HT1080 (cell line): ENCODE measurements around a stretch of chr19.

DNA sequence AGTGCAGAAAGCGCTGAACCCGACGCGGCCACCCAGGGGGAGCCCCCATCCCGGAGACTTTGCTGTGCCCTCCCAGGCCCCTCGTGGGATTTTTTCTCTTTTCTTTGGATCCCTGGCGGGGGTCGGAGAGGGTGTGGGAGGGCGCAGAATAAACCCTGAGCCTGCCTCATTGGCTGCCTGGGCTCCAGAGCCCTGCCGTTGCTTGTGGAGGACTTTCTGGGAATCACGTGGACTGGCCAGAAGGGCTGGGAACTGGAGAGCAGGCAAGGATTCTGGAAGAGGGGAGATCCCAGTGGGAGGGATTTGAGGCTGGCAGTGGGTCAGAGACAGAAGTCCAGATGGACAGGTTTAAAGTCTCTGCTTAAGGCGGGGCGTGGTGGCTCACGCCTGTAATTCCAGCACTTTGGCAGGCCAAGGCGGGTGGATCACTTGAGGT is 25.0 kb downstream of the GADD45B start:
RAMPAGE:
- cytosol, long total RNA: no peak
- long total RNA: no peak
- nucleus, long total RNA: no peak

DNA sequence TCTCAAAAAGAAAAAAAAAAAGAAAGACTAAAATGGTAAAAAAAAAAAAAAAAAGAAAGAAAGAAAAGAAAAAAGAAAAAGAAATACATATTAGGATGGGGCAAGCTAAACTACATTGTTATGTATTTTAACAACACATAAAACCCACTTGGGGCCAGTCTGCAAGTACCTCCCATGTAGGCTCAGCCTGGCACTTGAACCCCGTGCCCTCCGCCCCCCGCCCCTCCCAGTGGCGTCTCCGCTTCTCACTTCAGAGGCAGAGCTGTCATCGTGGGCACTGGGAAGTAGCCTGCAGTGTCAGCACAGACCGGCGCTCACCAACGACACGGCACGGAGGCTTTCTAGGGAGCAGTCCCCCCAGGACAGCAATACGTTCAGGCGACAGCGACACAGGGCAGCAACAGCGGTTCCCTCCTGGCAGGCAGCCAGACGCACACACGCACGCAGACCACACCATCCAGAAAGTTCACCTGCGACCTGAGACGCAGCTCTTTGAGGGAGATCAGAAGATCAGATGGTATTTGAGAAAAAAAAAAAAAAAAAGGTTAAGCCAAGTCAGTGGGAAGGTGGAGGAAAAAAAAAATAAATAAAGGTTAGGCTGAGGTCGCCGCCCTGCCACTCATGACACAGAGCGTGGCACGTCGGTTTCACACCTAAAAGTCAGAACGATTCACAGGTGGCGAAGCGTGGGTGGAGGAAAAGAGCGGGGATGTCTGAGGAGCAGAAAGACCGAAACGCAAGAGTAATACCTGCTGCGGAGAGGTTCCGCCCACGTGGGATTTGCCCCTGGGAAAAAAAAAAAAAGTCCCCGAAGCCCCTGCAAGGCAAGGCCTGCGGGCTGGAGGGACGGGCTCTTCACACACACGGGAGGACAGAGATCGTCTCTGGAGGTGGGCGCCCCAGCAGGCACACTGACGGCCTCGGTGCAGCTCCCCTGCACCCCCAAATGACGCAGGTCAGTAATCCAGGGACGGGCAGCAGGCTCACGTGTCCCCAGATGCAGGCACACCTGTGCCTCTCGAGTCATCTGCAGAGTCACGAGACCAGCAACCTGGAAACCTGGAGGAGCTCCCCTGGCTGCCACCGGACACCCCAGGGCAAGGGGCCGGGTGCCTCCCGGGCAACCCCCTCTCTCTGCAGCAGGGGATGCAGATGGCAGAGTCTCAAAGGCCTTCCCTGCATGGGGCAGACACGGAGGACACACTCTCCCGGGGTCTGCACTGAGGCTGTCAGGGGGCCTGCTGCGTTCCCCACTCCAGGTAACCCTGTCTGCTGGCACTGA is 94.5 kb downstream of the GNG7 start:
RAMPAGE:
- cytosol, long total RNA: no peak
- long total RNA: no peak
- nucleus, long total RNA: no peak

GRCh38 chr19:2634128-2635391 is 67.9 kb downstream of the GNG7 start:
RAMPAGE:
- cytosol, long total RNA: no peak
- long total RNA: no peak
- nucleus, long total RNA: no peak

DNA sequence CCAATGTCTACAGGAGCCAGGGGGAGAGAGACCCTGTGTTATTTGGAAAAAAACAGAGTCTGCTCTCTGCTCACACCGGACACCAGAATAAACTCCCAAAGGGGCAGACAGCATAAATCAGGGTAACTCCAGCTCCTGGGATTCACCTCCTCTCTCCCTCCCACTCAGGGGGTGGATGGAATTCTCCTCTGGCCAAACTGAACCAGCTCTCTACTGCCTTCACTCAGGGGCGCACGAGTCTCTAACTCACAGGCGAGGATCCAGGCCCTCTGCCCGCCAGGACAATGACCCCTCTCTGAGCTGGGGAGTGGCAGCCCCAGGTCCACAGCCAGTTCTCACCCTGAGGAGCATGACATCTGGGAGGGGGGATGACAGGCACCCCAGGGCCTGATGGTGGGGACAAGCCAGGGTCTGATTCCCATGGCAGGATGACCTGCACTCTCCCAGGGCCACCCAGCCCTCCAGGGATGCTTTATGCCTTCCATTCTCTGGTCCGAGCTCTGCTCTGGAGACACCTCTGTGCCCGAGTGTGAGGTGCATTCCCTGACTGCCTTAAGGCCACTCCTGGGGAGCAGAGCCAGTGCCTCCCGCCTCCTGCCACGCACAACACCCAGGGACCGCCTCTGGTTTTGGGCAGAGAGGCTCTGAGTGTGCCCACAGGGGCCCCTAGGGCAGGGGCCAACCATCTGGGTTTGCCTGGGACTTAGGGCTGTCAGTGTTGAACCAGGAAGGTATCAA is 66.3 kb downstream of the GNG7 start:
RAMPAGE:
- cytosol, long total RNA: no peak
- long total RNA: no peak
- nucleus, long total RNA: no peak

DNA sequence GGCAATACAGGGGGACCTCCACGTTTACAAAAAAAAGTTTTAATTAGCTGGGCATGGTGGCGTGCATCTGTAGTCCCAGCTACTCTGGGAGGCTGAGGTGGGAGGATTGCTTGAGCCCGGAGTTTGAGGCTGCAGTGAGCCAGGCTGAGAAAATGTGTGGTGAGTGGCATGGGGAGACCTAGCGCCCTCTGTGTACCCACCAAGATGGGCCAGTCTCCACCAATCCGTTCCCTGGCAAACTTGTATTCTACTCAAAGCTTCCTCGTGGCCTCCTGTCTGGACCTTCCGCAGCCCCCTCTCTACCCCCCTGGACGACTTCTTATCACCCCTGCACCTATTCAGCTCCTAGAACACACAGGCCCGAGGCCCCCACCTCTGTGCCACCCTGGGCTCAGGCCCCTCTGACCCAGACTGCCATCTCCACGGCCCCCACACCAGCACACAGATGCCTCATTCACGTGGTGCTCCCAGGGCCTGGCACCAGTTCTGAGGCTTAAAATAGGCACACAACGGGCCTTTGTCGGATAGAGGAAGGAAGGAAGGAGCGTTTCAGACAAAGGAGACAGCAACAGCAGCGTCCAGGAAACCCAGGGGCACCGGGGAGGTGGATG is 7.4 kb downstream of the GNG7 start:
RAMPAGE:
- cytosol, long total RNA: no peak
- long total RNA: no peak
- nucleus, long total RNA: no peak

DNA sequence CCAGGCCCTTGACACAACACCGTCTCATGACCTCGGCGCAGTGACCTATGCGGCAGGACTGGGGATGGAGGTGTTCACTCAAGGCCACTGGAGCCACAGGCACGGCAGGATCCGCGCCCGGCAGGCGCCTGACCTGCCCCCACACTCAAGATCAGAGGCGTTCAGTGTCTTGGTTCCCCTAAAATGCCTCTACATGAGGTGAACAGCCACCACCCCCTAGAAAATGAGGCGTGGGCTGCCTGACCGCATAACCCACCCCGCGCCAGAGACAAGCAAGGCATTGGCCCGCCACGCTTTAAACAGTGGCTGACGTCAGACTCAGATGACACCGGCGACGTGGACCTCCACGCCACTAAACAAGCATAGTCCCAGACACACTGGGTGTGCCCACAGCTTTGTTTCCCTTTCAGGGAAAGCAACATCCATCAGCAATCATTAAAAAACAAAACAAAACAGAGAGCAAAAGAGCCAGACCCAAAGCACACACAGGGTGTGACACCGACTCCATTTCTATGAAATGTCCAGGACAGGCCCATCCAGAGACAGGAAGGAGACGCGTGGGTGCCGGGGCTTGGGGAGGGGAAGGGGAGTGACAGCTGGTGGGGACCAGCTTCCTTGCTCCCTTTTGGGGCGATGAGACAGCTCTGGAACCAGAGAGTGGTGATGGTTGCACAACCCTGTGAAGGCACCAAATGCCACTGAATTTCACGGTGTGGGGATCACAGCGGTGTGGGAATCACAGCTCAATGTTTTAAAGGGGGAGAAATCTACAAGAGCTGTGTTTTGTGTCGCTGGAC is 7.8 kb downstream of the SGTA start:
RAMPAGE:
- cytosol, long total RNA: no peak
- long total RNA: no peak
- nucleus, long total RNA: no peak

GRCh38 chr19:2796737-2797146 is 11.4 kb downstream of the THOP1 start:
RAMPAGE:
- cytosol, long total RNA: no peak
- long total RNA: no peak
- nucleus, long total RNA: no peak

GRCh38 chr19:2888726-2889336 is 11.9 kb upstream of the ZNF57 start:
RAMPAGE:
- cytosol, long total RNA: no peak
- long total RNA: no peak
- nucleus, long total RNA: no peak

RAMPAGE:
- cytosol, long total RNA: no peak
- long total RNA: no peak
- nucleus, long total RNA: no peak
These were observed 22.8 kb downstream of the TLE2 start for GRCh38 chr19:3006165-3006748.

RAMPAGE:
- cytosol, long total RNA: no peak
- long total RNA: no peak
- nucleus, long total RNA: no peak
These were observed 11.4 kb downstream of the TLE5 start for GRCh38 chr19:3050999-3051281.

RAMPAGE:
- cytosol, long total RNA: no peak
- long total RNA: no peak
- nucleus, long total RNA: no peak
These were observed 3.3 kb upstream of the TLE5 start for GRCh38 chr19:3065437-3066160.

DNA sequence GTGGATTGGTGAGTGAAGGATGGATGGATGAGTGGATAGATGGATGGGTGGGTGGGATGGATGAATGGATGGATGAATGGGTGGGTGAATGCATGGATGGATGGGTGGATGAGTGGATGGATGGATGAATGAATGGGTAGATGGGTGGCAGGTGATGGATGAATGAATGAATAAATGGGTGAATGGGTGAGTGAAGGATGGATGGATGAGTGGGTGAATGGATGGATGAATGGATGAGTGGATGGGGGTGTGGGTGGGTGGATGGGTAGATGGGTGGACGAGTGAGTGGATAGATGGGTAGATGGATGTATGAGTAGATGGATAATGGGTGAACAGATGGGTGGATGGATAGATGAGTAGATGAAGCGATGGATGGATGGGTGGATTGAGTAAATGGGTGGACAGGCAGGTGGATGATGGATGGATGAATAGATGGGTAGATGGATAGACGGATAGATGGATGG is 17.8 kb downstream of the GNA15 start:
RAMPAGE:
- cytosol, long total RNA: no peak
- long total RNA: no peak
- nucleus, long total RNA: no peak

DNA sequence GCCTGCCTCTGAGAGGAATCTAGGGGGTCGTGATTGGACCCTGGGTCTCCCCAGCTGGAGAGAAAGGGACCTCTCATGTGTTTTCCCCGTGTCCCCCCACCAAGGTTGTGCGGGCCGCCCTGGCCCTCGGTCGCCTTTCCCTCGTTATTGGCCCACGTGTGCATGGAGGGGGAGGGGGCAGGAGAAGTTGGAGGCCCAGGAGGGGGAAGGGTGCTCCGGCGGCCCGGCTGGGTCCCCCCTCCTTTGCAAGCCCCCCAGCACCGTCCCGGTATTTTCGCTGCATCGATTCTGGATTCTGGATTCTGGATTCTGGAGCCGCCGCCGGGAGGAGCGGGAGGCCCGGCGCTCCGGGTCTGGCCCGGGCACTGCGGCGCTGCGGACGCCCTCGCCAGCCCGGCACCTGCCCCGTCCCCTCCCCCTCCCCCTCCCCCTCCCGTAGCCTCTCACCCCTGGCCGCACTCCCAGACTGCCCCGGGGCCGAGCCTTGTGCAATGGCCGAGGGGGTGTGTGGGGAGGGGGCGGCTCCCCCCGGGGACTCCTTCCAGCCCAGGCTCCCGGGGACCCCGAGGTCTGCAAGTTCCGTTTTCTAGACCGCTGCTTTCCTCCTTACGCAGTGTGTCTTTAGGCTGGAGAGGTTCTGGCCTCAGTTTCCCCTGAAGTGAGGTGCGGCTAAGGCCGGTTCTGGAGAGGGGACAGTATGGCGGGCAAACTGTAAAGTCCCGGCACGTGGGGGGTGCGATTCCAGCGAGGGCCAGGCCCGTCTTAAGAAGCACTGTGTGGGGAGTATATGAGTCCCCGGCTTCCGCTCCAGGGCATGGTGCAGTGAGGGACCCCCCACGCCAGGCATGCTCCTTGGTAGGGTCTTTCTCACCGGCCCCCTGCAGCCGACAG is 926 bp downstream of the NFIC start:
RAMPAGE:
- cytosol, long total RNA: no peak
- long total RNA: no peak
- nucleus, long total RNA: no peak

GRCh38 chr19:3443785-3445043 is 36.1 kb downstream of the SMIM24 start:
RAMPAGE:
- cytosol, long total RNA: no peak
- long total RNA: no peak
- nucleus, long total RNA: no peak

RAMPAGE:
- cytosol, long total RNA: no peak
- long total RNA: no peak
- nucleus, long total RNA: no peak
These were observed 23.0 kb downstream of the SMIM24 start for GRCh38 chr19:3457396-3457742.

DNA sequence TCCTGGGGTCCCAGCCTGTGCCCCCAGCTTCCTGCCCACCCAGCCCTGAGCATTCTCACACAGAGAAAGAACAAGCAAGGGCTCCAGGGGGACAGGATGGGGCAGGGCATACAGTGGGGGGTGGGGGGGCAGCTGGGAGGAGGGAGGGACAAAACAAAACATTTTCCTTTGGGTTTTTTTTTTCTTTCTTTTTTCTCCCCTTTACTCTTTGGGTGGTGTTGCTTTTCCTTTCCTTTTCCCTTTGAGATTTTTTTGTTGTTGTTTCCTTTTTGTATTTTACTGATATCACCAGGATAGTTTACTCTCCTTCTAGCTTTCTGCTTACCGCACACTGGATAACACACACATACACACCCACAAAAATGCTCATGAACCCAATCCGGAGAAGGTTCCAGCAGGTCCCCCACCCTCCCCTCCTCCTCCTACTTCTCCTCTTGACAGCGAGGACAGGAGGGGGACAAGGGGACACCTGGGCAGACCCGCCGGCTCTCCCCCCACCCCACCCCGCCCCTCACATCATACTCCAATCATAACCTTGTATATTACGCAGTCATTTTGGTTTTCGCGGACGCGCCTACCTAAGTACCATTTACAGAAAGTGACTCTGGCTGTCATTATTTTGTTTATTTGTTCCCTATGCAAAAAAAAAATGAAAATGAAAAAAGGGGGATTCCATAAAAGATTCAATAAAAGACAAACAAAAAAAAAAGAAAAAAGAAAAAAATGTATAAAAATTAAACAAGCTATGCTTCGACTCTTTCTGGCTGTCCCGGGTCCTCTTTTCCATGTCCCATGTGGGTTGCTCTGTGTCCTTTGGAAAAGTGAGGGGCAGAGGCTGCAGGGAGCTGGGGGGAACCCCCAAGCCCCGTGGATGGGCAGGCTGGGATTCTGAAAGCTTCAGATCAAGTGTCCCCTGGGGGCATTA is 11.6 kb downstream of the SMIM24 start:
RAMPAGE:
- cytosol, long total RNA: no peak
- long total RNA: no peak
- nucleus, long total RNA: no peak

RAMPAGE:
- cytosol, long total RNA: no peak
- long total RNA: no peak
- nucleus, long total RNA: no peak
These were observed 1.6 kb downstream of the SMIM24 start for GRCh38 chr19:3478313-3479494.

DNA sequence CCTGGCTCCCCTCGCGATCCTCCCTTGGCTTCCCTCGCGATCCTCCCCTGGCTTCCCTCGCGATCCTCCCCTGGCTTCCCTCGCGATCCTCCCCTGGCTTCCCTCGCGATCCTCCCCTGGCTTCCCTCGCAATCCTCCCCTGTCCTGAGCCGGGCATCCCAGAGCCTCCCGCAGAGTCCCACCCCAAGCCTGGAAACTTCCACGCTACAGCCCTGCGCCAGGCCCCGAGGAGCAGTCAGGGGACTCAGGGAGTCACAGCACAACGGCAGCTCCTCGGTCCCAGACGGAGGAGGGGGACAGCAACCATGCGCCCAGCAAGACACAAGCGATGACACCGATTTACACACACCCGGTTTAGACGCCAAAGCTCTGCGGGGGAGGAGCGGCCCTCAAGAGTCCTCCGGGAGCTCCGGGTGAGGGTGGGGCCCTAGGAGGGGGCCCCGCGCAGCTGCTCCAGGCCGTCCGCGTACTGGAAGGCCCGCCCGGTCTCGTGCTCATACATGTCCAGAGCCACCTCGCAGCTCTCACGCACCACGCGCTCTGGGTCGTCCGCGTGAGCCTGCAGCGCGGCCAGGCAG is 7.9 kb upstream of the SMIM44 start:
RAMPAGE:
- cytosol, long total RNA: no peak
- long total RNA: no peak
- nucleus, long total RNA: no peak

DNA sequence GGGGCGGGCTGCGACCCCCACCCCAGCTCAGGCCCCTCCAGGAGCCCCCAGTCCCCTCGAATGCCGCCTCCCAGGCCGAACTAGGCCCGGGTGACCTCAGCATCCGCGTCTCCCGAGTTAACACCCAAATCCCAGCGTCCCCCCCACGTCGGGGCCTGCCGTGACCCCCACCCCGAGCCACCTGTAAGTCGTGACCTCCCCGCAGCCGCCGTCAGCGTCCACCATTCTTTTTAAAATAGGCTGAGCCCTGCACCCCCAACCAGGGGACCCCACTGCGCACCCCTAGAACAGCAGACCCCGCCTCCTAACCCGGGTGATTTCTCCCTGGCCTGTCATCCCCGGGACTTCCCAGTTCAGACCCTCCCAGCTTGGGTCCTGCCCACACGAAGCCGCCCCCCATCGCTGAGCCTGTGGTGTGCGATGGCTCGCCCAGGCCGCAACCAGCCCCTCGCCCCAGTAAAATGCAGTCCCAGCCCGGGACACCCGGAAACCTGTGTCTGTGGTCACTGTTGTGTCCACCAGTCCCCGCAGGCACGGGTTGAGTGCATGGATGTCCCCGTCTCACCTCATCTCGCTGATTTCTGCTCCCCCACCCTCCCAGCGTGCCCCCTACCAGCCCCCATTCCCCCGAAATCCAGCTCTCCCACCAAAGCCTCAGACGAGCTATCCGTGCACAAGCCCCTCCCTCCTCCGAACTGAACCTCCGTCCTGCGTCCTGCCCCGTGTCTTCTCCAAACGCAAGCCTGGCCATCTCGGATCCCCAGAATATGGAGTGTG is 633 bp downstream of the FZR1 start:
RAMPAGE:
- cytosol, long total RNA: no peak
- long total RNA: no peak
- nucleus, long total RNA: no peak

GRCh38 chr19:3509389-3510349 is 3.6 kb downstream of the FZR1 start:
RAMPAGE:
- cytosol, long total RNA: no peak
- long total RNA: no peak
- nucleus, long total RNA: no peak